ENCODE data around the genes BIK, PNPLA3 and PARVB.

- PRO-cap = no peak
Observed at GRCh38 chr22:42963792-42964284, 51.1 kb downstream of the PACSIN2 start.

DNA sequence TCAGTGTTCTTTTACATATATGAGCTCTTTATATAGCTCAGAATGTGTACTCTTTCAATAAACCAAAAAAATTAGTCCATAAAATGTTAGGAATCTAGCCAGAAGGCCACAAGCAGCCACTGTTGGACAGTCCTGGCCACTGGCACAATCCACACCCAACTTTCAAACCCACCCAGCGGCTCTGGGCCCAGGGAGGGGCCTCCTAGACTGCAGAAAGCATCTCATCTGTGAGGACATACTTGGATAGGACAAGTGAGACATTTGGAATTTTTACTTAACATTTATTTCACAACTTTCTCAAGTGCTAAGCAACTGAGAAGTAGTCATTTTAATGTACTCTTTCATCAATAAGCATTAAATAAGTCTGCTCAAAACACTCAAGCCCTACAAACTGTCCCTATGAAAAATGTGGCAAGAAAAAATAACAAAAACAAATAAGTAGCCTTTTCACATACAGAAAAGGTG, 6.4 kb downstream of the PACSIN2 start:
- PRO-cap = no peak

GRCh38 chr22:43027468-43027780, 12.5 kb upstream of the PACSIN2 start:
- PRO-cap = no peak

- PRO-cap = no peak
Observed at GRCh38 chr22:43103904-43104430, 6.6 kb upstream of the BIK start.

GRCh38 chr22:43110427-43111015, at the start of gene BIK:
Gene BIK, plus strand, starts transcription at chr22:43110750.
- PRO-cap = unidirectional peak, plus-strand start at chr22:43110750

GRCh38 chr22:43118771-43119838, 8.6 kb downstream of the BIK start:
- PRO-cap = no peak

DNA sequence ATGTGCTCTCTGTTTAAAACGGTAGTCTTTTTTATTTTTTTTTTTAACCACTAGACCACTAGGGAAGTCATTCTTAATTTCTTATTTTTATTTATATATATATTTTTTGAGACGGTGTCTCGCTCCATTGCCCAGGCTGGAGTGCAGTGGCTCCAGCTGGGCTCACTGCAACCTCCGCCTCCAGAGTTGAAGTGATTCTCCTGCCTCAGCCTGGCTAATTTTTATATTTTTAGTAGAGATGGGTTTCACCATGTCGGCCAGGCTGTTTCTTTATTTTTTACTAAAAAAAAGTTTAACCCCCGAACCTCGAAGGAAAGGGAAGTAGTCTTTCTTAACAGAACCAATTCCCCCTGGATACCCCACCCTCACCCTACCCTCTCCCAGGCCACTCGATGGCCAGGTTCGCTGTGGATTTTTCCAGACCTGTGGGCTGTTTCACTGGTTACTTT, 2.4 kb downstream of the TSPO start:
- PRO-cap = no peak

GRCh38 chr22:43290320-43290534, 52.9 kb downstream of the SCUBE1 start:
- PRO-cap = no peak

DNA sequence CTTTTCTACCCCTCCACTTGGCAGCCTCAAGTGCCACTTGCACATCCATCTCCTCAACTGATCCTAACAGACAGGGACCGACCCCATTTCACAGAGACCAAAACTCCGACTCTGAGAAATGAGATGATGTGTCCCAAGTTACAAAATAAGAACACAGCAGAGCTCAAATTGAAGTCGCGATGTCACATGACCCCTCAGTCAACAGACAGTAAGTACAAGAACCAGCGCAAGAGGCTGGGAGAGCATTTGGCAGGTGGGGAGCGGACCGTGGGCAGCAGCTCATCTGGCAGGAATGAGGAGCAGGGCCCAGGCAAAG, 34.4 kb downstream of the SCUBE1 start:
- PRO-cap = no peak

DNA sequence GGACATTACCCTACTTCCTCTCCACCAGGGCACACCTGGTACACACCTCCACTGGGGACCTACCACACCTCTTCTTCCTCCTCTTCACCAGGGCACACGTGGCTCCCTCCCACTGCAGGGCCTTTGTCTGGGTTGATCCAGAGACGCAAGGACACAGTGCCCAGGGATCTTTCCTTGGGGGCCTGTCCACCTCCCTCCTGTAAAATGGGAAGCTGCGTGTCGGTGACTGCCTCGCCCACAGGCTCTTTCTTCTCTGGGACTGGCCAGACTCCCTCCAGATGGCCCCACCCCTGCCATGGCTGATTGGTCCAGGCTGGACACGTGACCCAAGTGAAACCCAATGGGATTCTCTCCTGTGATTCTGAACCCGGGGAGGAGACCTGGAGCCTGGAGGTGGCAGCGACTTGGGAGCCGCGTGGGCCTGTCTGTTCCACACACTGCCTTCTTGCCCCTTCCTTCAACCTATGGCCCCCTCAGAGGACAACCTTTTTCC, 12.5 kb upstream of the MPPED1 start:
- PRO-cap = no peak

- PRO-cap = no peak
Observed at GRCh38 chr22:43399740-43400153, 12.1 kb upstream of the MPPED1 start.

DNA sequence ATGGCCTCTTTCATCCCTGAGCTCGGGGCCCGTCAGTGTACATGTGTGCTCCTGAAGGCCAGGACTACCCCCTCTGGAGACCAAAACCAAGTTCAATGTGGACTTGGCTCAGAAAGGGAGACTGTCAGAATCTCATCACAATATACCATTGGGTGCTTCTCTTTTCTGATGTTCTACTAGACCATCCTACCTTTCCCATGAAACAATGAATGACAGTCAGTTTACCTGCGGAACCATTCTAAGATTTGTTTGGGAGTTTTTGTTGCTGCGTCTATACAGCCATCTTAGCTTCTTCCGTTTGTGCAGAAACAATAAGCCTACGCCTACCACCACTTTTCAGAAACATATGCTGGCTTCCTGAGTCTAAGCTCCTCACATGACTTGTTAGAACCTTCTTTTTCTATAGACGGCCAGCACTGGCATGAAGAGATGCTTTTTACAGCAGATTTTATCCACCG, 127.7 kb downstream of the EFCAB6 start:
- PRO-cap = no peak

GRCh38 chr22:43922944-43924163, at the start of gene PNPLA3:
Gene PNPLA3, plus strand, starts transcription at chr22:43923805.
- PRO-cap = unidirectional peak, plus-strand start at chr22:43923805

DNA sequence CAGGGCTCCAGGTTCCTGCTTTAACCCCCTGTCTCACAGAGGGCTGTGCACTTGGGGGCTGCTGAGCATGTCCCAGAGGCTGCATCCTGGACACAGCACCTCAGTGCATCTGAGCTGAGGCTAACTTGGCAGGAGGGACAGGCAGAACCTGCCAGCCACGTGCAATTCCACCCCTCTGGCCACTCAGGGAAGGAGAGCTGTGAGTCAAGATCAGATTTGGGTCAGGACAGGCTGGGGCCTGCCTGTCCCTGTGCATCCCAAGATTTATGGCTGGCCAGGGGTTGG, 2.4 kb downstream of the PNPLA3 start:
- PRO-cap = no peak

GRCh38 chr22:44023831-44024947, at the start of gene PARVB:
Gene PARVB, plus strand, starts transcription at chr22:44024302.
- PRO-cap = bidirectional peak, plus-strand start at chr22:44024304, minus-strand start at chr22:44024167; bidirectional peak, plus-strand start at chr22:44024800, minus-strand start at chr22:44024806

DNA sequence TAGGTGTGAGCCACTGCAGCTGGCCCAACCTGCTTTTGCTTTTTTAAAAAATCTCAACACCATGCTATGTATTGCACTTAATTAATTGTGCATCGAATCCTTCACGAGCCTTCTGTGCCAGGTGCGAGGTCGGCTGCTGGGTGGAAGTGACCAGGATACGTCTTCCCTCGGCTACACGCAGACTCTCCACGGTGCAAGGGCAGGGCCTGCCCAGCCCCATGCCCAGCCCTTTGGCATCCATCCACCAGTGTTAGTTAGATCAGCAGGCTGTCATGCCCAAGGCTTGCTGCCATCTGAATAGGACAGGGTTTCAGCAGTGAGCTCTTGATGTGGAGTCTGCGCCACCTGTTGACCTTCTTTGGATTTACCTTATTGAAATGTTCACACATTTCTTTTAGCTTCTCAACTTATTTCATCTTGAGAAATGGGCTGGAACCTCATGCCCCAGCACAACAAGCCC, 61.5 kb downstream of the PARVB start:
- PRO-cap = no peak

GRCh38 chr22:44330548-44331779, 18.2 kb upstream of the SHISAL1 start:
- PRO-cap = no peak

- PRO-cap = no peak
Observed at GRCh38 chr22:44338297-44338610, 25.5 kb upstream of the SHISAL1 start.

- PRO-cap = no peak
Observed at GRCh38 chr22:44449285-44449663, 48.8 kb downstream of the RTL6 start.

GRCh38 chr22:44526621-44527022, 28.6 kb upstream of the RTL6 start:
- PRO-cap = no peak

Data from anterior vena cava (tissue), 1 donor.